Renal cortical epithelial cell (primary cell): ENCODE measurements around a stretch of chr3.

- RRBS: no CpG with 5 or more reads among the region's 3 CpGs
Measured at GRCh38 chr3:114452956-114453472, 159.2 kb downstream of the TIGIT start.

DNA sequence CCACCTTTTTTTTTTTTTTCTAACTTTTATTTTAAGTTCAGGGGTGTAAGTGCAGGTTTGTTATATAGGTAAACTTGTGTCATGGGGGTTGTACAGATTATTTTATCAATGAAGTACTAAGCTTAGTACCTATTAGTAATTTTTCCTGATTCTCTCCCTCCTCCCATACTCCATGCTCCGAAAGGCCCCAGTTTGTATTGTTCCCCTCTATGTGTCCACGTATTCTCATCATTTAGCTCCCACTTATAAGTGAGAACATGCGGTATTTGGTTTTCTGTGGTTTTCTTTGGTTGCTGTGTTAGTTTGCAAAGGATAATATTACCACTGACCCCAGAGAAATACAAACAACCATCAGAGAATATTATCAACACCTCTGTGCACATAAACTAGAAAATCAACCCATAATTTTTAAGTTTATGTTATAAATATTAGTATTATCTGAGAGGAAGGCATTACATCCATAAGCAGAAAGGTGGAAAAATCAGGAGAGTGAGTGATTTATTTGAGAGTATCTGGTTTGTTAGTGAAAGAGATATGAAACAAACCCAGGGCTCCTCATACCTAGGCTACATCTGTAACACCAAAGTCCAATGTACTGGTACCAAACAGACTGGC lies 246.2 kb downstream of the TIGIT start:
- RRBS: no CpG with 5 or more reads among the region's 3 CpGs

DNA sequence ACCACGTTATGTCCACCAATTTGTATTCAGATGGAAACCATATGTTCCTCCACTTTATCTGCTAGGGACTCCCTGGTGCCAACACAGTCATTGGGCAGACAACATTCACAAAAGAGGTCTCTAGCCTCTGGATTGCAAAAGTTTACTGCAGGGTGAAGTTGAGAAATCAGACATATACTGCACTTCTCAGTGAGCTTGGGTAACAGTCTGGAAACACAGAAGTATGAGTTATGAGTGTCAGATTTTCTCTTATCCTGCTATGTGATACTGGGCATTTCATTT lies 387.7 kb downstream of the ZBTB20 start:
- RRBS: no CpG with 5 or more reads among the region's 1 CpG

DNA sequence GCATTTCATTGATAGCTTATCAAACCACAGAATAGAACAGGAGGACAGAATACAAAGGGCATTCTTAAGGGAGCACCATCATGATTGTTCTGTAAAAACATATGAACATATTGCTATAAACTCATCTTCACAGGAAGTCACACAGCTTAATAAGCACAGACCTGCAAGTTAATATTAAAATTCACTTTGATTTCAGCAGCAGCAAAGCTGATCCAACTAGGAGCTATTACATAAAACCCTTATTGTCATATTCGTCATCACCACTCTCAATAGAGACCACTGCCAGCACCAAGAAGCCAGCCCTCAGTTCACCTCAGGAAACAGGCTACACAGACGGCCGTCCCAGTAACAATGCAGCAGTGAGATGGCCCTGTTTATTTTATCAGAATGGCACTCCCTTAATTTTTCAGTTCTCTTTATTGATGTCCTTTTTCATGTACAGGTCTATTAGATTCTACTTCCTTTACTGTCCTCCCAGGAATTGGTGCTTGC lies 272.7 kb downstream of the ZBTB20 start:
- RRBS: no CpG with 5 or more reads among the region's 3 CpGs

DNA sequence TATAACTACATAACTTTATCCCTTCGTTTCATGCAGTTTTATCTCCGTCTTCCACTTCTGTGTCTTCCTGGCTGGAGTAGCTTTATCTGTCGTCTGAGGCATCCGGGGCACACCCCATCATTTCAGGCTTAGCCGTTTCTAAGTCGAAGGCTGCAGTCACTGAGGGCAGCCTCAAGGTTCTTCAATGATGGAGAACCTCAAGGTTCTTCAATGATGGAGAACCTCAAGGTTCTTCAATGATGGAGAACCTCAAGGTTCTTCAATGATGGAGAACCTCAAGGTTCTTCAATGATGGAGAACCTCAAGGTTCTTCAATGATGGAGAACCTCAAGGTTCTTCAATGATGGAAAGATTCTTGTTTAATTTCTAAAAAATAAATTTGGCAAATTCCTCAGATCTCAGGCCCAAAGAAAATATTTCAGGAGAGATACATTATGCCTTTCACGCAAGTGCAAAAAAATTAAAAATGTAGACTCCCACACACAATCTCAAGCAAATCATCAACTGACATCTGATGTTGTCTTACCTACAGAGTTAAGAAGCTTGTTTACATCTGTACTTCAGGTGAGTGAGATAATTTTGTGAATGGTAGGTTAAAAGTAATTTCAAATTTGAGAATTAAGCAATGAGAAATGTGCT lies 218.8 kb downstream of the ZBTB20 start:
- RRBS: no CpG with 5 or more reads among the region's 7 CpGs

GRCh38 chr3:114991868-114992392 lies 155.2 kb downstream of the ZBTB20 start:
- RRBS: no CpG with 5 or more reads among the region's 2 CpGs

GRCh38 chr3:115023300-115023870 lies 123.7 kb downstream of the ZBTB20 start:
- RRBS: no CpG with 5 or more reads among the region's 2 CpGs

DNA sequence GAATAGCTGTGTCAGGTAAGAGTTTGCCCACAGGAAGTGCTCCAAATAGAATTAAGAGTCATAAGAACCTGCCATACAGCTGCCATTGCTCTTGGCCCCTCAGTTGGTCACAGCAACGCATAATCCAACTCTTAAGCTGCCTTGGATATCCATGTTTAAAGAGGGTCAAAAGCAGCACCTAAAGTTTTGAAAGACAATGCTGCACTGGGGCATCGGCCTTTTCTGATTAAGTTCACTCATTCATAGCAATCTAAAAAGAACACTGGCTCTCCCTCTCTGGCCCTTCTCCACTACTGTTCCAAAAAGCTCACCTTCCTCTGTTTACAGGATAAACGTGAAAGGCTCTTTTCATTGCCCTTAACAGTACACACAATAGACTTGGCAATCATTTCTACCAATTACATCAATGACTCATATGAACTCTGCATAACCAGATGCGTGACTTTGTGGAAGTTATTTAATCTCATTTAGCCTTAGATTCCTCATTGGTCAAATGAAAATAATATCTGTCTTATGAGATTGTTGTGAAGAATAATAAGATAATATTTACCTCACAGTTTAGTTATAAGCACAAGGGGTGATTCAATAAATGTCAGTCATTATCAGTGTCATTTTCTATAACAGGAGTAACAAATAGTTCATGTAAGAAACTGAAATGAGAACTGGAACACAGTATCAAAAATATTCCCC lies 74.5 kb downstream of the ZBTB20 start:
- RRBS: no CpG with 5 or more reads among the region's 4 CpGs

GRCh38 chr3:115092342-115092966 lies 54.6 kb downstream of the ZBTB20 start:
- RRBS: no CpG with 5 or more reads among the region's 5 CpGs

GRCh38 chr3:117505213-117505444 lies 1059.8 kb upstream of the LSAMP start:
- RRBS: no CpG with 5 or more reads among the region's 2 CpGs

DNA sequence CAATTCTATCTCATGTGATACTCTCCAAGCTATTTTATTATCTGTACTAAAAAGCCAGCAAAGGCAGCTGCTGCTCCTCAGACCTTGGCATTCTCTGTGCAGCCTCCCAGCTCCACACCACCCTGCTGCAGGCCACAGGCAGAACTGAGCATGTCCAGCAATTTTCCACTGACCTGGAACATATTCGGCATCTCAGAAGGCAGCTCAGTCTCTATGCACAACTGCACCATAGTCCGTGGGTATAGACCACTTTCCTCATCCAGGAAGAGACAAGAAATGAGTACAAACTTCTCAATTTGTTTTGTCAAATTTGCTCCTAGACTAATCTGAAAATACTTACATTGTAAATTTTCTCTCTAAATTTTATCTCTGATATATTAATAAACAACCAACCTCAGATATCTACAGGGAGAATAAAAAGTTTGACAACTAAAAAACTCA lies 1161.3 kb downstream of the IGSF11 start:
- RRBS: no CpG with 5 or more reads among the region's 2 CpGs

DNA sequence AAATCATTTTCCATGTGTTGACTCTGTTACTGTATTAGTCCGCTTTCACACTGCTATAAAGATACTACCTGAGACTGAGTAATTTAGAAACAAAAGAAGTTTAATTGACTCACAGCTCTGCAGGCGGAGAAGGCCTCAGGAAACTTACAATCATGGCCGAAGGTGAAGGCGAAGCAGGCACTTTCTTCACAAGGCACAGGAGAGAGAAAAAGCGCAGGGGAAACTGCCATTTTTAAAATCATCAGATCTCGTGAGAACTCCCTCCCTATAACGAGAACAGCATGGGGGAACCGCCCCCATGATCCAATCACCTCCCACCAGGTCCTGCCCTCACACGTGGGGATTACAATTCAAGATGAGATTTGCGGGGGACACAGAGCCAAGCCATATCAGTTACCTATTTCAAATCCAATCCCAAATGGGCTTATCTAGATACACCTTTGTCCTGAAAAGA lies 224.0 kb downstream of the IGSF11 start:
- RRBS: no CpG with 5 or more reads among the region's 10 CpGs

GRCh38 chr3:119322333-119322900 lies 28.2 kb downstream of the ARHGAP31 start:
- RRBS: 3% methylated on average over 15 of the region's 31 CpGs

- RRBS: no CpG with 5 or more reads among the region's 13 CpGs
Measured at GRCh38 chr3:119350059-119350863, 56.1 kb downstream of the ARHGAP31 start.

GRCh38 chr3:119417690-119418389 lies 45.6 kb downstream of the TMEM39A start:
- RRBS: no CpG with 5 or more reads among the region's 5 CpGs

DNA sequence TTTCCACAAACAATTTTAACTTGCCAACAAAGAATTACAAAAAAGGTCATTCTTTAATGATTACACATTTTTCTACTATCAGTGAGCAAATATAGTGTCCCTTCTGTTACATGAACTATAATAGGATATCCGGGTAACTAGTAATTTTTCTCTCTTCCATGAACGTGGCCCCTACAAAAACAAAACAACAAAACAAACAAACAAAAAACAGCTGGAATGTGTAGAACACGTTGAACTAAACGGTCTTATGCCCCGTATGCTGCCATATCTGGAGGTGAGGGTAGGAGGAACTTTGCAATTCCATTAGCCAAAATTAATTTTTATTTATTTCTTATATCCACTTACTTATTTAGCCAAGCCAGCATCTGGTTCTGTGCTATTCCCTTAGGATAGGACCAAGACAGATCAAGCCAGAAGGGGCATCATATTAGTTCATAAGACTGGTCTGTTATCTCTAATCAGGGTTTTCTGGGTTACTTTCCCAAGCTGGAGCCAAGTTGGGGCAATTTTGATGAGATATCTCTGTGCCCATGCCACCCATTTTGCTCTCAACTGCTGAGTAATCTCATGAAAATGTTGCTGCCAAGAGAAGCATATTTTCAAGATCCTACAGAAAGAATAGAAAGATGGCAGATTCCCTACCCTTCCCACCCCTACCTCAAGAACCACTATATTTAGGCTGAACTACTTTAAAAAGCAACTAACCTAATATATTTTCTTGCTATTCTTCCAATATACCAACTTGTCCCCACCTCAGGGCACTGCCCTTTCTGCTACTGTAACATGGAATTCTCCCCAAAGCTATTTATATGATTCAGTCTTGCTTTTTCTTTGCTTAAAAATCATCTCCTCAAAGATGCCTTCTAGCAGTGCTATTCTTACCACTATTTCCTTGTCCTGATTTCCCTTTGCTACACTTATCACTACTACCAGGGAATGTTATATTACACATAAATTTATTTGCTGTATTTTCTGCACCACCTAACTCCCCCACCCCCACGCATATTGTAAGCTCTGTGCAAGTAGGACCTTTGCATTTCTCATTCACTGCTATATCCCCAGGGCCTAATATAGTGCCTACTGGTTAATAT lies 33.6 kb downstream of the TMEM39A start:
- RRBS: no CpG with 5 or more reads among the region's 6 CpGs

- RRBS: 2% methylated on average over 13 of the region's 43 CpGs
Measured at GRCh38 chr3:119469051-119470131, 628 bp downstream of the POGLUT1 start.

GRCh38 chr3:119646919-119647591 lies 13.3 kb downstream of the POPDC2 start:
- RRBS: no CpG with 5 or more reads among the region's 3 CpGs

DNA sequence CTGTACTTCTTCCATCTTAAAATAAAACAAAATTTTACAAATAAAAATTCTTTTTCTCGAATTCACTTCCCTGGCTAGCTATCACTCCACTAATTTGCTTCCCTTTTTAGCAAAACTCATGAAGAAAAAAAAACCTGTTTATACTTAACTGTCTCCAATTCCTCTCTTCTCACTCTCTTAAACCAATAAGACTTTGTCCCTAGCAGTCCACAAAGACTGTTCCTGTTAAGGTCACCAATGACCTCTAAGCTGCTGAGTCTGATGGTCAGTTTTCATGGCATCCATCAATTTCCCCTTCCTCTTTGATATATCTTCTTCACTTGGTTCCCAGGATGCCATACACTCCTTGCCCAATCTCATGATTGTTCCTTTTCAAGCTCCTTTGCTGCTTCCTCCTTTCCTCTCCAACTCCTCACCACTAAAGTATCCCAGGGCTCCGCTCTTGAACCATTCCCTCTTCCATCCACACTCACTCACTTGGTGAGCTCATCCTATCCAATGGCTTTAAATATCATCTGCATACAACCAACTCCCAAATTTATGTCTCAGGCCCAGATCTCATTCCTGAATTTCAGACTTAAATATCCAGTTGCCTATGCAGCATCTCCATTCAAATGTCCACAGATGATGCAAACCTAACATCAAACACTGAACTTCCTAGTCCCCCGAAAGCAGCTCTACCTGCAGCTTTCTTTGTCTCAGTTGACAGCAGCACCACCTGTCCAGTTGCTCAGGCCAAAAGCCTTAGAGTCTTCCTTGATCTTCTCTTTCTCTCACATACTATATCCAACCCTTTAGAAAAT lies 10.0 kb downstream of the POPDC2 start:
- RRBS: no CpG with 5 or more reads among the region's 3 CpGs